A673 (cell line): ENCODE data around the genes YPEL3 and ZNF629.

DNA sequence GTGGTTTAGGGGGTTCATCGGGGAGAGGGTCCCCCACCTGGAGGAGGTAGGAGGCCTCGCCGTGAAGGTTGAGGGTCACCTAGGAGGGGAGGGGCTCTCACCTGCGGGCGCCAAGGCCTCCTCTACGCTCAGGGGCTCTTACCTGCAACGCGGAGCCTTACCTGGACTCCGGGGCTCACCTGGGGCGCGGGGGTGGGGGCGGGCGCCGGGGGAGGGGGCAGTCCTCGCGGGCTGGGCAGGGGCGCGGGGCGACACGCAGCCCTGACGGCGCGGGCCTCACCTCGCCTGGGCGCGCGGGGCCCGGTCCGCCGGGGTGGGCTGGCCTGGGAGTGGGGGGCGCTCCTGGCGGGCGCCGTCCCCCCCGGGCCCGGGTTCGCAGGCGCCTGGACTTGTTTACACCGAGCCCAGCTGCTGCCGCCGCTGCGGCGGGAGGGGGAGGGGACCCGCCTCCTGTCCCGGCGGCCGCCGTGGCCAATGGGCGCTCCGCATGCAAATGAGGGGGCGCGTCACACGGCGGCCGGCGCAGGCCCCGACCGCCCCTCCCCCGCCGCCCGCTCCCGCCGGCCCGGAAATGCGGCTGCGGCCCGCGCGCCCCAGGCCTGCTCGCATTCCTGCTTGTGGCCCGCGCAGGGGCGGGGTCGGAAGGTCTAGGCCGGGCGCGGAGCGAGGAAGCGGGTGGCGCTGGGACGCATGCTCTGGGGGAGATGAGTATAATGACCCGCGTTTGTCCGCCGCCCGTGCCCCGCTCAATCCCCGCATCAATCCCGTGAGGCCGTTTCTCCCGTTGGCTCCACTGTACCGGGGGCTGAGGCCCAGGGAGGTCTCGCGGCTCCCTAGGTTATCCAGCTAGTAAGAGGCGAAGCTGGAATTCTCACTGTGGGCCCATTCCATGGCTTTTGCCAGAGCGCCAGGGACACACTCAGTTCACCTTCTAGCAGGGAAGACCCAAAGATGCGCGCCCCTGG, at the start of gene YPEL3:
TSS of gene YPEL3 (minus strand) at position 397 of the 965 bp plus-strand sequence.
- PRO-cap, result bidirectional peak, plus-strand start at position 644 of the sequence, minus-strand start at position 397 of the sequence

DNA sequence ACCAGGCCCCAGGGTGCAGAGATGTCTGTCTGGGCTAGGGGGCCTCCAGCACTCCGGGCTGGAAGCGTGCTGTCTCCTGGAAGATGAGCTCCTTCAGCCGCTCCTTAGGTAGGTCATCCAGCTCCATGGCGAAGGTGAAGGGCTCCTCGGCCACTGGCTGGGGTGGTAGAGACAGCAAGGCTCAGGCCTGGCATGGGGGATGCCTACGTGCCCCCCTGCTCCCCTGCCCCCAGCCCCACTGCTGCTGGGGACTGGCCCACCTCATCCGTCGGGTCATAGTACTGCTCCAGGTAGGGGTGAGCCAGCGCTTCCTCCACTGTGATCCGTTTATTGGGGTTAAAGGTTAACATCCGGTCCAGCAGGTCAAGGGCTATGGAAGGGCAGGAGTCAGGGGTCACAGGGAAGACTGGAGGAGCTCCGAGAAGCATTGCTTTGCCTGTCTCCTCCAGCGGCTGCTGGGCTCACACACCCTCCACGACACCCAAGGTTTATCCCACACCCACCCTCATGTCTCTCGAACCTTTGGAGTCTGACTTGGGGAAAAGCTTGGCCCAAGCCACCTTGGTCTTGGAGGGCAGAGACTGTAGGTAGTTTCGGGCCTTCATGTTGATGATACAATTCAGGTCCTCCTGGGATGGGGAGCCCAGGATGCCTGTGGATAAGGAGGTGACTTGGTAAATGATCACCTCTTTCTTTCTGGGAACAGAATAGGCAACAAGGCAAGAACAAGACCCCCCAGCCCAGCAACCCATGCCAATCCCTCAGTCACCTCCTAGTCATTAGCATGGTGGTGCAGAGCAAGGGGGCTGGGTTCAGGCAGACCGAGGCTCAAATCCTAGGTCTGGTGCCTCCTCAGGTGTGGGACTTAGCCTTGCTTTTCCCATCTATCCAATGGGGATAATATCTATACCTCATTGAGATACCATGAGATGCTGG, 3.6 kb upstream of the GDPD3 start:
- PRO-cap, result no peak

GRCh38 chr16:30185479-30186460, 2.4 kb downstream of the CORO1A start:
- PRO-cap, result no peak

- PRO-cap, result no peak
Measured at GRCh38 chr16:30398513-30399587, 3.6 kb downstream of the ZNF48 start.

GRCh38 chr16:30399588-30399833, 4.3 kb downstream of the ZNF48 start:
- PRO-cap, result no peak

DNA sequence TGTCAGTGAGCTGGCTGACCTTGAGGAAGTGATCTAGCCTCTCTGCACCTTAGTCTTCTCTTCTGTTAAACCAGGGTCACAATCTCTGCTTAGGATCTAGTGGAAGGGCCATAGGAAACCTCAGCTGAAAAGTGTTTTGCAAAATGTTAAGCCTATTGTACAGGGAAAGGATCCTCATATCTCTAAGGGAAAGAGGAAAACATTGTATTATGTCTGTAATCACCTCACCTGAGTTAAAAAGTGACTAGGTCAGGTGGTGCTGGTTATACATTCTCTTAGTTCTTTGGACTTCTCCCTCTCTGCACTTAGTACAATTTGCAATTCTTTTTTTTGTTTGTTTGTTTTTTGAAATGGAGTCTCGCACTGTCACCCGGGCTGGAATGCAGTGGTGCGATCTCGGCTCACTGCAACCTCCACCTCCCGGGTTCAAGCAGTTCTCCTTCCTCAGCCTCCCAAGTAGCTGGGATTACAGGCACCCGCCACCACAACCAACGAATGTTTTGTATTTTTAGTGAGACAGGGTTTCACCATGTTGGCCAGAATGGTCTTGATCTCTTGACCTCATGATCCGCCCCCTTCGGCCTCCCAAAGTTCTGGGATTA, 2.0 kb upstream of the SEPHS2 start:
- PRO-cap, result no peak

DNA sequence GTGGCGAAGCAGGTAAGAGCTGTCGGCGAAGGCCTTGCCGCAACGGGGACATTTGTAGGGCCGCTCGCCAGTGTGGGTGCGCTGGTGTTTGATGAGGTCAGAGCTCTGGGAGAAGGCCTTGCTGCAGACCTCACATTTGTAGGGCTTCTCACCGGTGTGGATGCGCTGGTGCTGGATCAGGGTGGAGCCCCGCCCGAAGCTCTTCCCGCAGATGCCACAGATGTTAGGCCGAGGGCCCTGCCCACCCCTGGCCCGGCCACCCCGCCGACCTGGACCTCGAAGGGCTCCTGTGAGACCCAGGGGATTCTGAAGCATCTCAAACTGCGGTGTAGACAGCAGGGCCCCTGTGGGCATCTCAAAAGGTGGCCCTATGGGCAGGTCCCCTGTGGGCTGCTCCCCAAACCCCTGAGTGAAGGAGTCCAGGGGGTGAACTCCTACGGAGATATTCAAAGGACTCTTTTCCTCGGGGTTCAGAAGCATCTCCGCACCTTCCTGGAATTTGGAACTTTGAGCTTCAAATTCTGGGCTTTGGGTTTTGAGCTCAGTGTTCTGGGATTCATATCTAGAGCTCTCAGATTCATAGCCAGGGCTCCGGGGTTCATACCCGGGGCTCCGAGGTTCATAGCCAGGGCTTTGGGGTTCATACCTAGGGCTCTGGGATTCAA, 1.1 kb downstream of the ZNF768 start:
- PRO-cap, result no peak

GRCh38 chr16:30585984-30586576, 583 bp upstream of the ZNF785 start:
- PRO-cap, result no peak

- PRO-cap, result bidirectional peak, plus-strand start at chr16:30657794, minus-strand start at chr16:30657743; bidirectional peak, plus-strand start at chr16:30658457, minus-strand start at chr16:30657959
Measured at GRCh38 chr16:30657052-30658244, 783 bp upstream of the FBRS start.

GRCh38 chr16:30666902-30667430, 8.7 kb downstream of the FBRS start:
- PRO-cap, result no peak

GRCh38 chr16:30709522-30710292, 10.7 kb downstream of the SRCAP start:
- PRO-cap, result no peak

GRCh38 chr16:30737385-30738120, 2.9 kb upstream of the TMEM265 start:
- PRO-cap, result no peak

DNA sequence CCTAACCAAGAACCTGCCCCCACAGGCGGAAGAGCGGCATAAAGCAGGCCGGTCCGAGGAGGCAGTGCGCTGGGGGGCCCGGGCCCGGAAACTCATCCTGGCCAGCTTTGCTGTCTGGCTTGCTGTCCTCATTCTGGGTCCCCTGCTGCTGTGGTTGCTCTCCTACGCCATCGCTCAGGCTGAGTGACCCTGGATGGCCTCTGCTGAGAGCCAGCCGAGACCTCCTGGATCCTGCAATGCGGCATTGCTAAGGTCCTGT, 3.2 kb downstream of the TMEM265 start:
- PRO-cap, result no peak

GRCh38 chr16:30747210-30747833, 903 bp upstream of the PHKG2 start:
- PRO-cap, result no peak

GRCh38 chr16:30779926-30780355, 7.1 kb downstream of the ZNF629 start:
- PRO-cap, result no peak

DNA sequence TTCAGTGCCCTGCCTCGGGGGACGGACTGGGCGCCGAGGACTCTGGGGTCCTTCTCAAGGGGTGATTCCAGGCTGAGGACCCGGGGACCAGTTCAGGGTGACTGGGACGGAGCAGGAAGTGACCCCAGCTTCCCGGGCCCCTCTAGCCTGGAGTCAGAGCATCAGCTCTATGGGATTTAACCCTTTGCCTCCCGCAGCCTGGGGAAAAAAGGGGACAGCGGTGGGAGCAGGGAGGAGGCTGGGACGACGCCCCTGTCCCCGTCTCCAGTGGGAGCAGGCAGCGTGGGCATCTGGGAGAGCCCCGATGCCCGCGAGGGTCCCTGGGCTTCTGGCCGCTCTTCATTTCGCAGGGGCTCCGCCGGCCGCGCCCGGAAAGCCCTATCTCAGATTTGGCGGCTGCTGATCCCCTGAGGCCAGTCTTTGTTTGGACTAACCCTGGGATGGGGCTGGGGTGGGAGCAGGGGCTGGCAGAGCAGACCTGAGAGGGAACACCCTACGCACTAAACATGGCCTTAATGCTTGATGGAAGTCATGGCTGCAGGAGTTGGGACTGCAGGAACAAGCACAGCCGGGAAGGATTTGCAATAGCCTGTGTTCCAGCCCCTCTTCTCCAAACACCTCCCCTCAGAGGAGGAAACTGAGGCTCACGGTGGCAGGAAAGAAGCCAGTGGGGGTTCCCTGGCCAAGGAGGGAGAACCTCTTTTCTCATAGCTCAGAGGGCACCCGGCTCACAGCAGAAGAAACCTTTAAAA, at the start of gene ZNF629:
TSS of gene ZNF629 (minus strand) at position 120 of the 752 bp plus-strand sequence.
- PRO-cap, result bidirectional peak, plus-strand start at position 205 of the sequence, minus-strand start at position 171 of the sequence; bidirectional peak, plus-strand start at position 512 of the sequence, minus-strand start at position 426 of the sequence

DNA sequence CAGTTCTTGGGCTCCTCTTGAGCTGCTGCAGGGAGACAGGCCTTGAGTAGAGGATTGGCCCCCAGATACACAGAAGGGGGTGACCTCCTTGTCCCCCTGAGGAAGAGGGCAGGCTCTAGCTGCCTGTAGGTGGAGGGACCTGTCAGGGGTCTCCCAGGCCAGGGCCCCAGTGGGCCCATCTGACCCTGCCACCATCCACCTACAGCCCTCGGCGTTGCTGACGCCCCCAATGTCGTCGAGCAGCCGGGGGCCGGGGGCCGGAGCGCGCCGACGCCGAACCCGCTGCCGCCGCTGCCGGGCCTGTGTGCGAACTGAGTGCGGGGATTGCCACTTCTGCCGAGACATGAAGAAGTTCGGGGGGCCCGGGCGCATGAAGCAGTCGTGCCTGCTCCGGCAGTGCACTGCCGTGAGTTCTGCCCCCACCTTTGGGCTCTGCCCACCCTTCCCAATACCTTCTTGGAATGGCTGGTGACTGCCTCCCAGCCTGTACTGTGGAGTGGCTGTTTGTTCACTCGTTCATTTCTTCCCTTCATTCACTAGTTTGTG, 2.2 kb downstream of the FBXL19 start:
- PRO-cap, result no peak

GRCh38 chr16:30934820-30935512, 11.6 kb downstream of the FBXL19 start:
- PRO-cap, result no peak

DNA sequence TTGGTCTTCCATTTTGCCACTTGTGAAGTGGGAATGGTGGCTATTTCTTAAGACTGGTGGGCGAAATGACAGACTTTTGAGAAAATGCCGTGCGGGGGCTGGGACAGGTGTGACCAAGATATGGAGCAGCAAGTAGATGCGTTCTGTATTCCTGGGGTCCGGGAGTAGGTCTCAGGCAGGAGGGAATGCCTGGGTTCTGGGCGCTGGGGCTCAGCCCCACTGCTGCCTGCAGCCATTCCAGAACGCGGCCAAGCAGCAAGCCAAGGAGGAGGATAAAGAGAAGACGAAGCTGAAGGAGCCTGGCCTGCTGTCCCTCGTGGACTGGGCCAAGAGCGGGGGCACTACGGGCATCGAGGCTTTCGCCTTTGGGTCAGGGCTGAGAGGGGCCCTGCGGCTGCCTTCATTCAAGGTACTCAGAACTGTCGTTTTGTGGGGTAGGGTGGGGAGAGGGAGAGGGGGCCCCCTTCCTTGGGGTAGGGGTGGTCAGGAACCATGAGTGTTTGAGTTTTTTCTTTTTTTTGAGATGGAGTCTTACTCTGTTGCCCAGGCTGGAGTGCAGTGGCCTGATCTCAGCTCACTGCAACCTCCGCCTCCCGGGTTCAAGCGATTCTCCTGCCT, 9.2 kb downstream of the SETD1A start:
- PRO-cap, result no peak

DNA sequence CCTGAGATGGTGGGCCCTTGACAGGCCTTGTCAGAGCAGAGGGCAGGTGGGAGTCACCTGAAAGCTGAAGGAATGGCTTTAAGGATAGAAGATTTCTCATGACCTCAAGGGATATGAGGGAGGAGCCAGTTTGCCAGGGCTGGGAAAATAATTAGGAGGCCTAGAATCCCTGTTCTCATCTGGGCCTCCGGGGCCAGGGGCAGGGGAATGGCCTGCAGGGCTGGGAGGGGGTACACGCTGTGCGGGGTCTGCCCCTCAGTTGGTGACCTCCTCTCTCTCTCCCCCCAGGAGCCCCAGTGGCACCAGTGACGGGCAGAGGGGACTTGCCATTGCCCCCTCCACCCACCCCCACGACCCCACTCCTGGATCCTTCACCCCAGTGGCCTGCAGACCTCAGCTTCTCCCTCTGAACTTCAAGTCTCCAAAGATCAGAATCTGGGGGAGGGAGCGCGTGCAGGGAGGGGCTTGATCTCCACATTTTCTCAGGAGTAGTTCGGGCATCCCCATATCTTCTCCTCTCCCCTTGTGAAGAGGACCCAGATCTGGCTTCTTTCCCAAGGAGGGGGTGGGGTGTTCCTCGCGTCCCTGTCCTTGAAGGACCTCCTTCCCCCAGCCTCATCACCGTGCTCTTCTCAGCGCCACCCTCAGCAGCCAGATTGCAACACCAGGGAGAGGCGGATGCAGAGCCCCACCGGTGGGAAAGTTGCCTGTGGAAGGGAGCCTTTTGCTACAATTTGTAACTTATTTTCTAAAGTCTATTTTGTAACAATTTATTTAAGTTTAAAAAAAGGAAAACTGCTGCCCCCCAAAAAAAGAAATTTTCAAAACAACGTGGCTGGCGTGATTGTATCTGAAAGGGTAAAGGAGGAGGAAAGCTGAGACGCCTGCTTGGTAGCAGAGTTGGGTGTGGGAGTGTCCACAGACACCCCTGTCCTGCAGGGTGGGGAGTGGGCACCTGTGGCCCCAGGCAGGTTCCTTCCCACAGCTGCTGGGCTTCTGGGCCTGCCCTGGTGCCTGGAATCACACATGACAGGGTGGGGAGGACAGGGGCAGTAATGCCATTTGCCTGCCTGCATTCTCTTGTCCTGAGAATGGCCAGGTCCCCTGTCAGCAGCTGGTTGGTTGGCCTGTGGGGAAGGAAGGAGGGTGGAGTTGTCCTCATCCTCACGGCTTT, 5.7 kb downstream of the PRSS53 start:
- PRO-cap, result no peak